Cardiac atrium fibroblast (primary cell): ENCODE results near the genes CLIP2, SPDYE15 and TRIM73.

DNA sequence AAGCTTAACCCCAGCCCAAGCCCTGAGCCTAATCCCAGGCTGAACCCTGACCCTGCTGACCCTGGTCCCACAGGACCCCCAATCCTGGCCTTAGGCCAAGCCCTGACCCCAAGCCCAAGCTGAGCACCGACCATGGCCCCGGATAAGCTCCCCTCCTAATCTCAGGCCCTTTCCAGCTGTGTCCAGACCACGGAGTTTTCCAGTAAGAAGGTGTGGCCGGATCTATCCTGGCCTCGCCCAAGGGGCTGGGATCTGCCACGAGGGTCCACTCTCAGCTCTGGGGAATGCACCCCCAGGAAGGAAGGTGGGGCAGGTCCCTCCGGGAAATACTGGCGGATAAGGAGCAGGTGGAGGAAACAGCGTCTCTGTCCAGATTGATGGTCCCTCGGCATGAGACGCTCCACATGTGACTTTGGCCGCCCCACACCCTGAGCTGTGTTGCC lies 10.3 kb downstream of the ELN start:
- RAMPAGE, long total RNA: no peak

DNA sequence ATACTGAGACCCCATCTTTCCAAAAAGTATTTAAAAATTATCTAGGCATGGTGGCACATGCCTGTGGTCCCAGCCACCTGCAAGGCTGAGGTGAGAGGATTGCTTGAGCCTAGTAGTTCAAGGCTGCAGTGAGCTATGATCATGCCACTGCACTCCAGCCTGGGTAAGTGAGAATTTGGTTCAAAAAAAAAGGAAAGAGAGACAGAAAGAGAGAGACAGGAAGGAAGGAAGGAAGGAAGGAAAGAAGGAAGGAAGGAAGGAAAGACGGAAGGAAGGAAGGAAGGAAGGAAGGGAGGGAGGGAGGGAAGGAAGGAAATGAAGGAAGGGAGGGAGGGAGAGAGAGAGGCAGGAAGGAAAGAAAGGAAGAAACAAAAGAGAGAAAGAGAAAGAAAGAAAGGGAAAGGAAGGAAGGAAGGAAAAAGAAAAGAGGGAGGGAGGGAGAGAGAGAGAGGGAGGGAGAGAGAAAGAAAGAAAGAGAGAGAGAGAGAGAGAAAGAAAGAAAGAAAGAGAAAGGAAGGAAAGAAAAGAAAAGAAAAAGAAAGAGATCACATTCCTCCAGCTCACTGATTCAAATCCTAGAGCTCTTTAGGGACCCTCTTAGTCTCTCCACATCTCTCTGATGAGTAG lies 24.5 kb downstream of the ELN start:
- RAMPAGE, long total RNA: no peak

DNA sequence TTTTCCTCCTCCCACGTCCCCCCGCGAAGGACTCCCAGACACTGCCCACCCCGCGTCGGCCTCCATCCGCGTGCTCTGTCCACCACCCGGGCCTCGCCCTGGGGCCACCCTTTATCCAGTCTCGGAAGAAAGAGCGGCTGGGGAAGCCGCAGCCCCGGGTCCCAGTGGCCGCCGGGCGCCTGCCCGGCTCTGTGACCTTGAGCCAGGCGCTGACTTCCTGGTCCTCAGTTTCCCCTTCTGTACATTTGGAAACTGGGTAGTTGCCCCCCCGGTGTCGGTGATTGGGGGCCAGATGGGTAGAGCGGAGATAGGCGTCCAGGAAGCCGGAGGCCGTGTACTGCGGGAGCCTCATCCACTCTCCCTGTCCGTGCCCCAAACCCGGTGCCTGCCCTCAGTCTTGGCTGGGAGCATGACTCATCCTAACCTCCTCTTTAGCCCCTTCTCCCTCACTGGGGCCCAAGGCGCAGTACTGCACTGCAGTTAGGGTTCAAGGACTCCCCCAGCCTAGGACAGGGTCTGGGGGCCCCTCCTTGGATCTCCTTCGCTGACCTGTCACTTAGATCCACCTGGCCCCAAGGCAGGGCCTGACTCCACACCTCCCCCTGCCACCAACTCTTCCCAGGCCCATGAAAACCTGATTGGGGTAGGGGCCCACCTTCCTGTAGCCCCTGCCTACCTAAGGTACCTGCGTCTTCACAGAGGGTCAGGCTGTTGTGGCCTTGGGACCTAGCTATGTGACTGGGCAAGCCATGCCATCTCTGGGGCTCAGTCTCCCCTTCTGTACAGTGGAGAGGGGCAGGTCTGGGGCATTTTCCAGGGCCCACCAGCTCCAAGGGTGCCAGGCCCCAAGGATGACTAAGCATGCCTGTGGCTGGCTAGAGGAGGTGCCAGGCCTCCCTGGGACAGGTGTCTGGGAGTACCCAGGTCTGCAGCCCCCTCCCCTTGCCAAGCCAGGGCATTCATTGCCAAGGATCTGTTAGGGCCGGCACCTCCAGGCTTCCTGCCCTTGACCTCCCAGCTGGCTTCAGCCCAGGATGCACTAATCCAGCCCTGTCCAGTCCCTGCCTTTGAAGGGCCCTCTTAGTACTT lies 1.0 kb downstream of the LIMK1 start:
- RAMPAGE, long total RNA: no peak

GRCh38 chr7:74097824-74098613 lies 14.4 kb downstream of the LIMK1 start:
- RAMPAGE, long total RNA: no peak

DNA sequence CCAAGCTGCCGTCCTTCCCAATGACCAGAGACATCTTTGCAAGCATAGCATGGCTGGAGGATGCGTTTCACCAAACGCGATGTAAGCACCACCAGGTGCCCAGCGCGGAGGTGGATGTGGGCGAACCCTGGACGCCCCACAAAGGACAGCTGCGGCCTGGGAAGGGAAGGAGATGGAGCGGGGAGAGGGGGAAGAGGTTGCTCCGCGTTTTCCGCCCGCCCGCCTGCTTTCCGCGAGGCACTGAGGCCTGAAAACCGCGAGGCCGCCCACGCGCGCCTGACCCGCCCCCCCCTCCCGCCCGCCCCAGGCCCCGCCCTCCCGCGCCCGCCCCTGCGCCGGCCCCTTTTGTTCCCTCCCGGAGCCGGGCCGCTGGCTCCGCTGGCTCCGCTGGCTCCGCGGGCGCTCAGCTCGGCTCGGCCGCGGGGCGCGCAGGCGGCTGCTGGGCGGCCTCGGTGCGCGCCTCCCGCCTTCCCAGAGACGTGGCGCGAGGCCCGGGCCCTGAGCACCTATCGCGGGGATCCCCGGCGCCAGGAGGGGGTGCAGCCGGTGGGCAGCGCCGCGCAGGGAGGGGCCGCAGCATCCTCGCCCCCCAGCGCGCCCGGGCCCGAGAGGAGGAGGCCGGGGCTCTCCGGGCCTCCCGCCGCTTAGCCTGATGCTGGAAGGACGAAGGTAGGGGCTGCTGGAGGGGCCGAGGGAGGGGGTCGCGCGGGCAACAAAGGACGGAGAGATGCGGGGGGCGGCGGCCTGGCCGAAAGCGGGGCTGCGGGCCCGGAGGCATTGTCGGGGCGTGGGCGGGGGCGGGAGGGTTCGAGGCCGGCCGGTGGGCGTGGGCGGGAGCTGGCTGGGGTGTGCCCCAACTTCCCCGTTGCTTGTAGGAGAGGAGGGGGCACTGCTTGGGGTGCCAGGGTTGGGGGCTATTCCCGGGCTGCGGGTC lies at the start of gene CLIP2:
TSS of gene CLIP2 (plus strand) at position 342 of the 934 bp plus-strand sequence.
- RAMPAGE, long total RNA: no peak

- RAMPAGE, long total RNA: no peak
Measured at GRCh38 chr7:74350683-74351167, 61.5 kb downstream of the CLIP2 start.

DNA sequence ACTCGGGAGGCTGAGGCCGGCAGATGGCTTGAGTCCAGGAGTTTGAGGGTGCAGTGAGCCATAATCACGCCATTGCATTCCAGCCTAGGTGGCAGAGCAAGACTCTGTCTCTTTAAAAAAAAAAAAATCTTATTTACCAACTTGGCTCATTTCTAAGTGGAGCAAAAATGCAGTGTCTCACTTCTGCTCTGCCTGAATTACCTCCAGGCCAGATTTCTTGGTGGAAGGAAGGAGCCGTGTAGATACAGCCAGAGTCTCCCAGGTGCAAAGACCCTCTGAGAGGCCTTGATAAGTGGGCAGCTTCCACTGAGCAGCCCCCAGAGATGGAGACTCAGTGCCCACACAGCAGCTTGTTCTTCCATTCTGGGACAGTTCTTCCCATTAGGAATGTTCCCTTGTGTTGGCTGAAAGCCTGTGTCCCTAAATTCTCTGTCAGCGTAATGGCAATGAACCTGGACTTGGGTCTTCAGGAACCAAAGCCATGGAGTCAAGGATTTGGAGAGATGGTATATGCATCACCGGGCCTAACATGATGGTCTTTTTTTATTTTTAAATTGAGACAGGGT lies 30.1 kb downstream of the GTF2IRD1 start:
- RAMPAGE, long total RNA: no peak

- RAMPAGE, long total RNA: no peak
Measured at GRCh38 chr7:74672414-74672884, 14.9 kb downstream of the GTF2I start.

DNA sequence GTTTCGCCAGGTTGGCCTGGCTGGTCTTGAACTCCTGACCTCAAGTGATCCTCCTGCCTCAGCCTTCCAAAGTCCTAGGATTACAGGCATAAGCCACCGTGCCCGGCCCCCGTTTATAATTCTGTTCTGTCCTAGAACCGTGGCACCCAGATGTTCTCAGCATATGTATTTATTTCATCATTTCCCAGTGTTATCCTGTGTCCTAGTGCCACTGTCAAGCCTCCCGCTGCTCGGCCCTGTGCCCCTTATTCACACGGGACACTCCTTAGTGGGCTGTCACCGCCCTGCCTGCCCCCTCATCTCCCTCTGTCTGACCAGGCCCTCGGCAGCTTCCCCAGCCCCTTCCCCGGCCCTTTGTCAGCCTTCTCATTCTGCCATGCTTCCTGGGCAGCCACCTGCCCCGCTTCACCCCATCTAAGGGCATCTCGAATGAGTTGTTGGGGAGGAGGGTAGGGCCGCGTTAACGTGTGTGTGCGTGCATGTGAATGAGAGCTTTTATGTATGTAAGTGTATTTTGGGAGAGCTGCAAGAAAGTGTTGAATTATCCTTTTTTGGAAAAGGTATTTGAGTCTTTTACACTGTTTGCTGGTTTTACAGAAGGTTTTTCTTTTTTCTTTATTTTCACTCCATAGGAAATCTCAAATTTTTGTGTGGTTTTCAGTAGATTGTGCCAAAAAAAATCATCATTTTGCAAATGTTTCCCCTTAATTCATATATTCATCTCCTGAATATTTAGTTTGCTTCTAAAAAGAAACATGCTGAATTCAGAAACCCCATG lies 49.7 kb downstream of the GTF2I start:
- RAMPAGE, long total RNA: no peak

DNA sequence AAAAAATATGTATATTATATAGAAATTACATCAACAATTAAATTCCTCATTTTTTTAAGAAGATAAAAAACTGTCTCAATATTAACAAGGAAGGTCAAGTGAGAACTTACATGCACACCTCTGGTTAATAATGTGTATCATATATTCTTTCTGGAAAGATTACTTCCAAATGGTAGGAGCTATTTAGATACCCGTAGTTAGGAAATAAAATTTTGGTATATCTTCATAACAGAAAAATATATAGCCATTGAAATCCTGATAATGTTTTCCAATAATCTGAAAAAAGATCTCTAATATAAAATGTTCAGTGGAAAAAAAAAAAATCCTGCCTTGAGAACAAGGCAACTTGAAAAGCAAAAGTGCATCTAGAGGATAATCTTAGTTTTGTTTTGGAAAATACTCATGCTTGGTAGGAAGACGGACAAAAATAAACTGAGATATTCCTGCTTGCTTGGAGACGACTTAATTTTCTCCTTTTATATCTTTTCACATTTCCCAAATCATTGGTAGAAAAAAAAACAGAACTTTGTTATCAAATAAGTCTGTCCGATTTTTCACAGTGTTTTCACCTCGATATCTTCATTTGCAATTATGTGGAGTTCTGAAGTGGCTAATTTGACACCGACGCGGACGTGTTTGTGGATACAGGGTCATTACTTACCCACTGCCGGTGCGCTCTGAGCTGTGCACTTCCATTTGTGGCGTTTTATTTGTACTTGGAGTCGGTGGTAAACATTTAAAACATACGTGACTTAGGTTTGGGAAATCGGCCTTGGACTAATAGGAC lies 52.1 kb upstream of the NCF1 start:
- RAMPAGE, long total RNA: no peak

DNA sequence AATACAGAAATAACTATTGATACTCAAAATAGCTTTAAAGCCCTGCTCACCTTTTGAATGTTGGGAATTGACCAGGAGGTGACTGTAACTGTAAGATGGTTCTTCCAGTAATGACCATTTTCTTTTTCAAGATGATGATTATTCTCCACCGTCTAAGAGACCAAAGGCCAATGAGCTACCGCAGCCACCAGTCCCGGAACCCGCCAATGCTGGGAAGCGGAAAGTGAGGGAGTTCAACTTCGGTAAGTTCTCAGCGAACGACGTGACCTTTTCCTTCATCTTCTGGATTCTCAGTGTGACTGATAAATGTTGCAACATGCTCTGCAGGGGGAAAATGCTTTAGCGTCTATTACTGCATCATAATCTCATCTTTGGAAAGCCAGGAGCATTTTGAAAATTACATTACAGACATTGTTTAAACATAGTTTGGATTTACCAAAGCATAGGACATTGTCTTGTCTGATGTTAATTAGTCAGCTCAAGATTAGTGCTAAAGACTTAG lies 45.1 kb upstream of the NCF1 start:
- RAMPAGE, long total RNA: no peak

GRCh38 chr7:74782864-74783146 lies 9.0 kb downstream of the NCF1 start:
- RAMPAGE, long total RNA: no peak

- RAMPAGE, long total RNA: no peak
Measured at GRCh38 chr7:75335056-75335578, at the start of gene SPDYE15. SPDYE15 (plus strand) TSS chr7:75335343.

DNA sequence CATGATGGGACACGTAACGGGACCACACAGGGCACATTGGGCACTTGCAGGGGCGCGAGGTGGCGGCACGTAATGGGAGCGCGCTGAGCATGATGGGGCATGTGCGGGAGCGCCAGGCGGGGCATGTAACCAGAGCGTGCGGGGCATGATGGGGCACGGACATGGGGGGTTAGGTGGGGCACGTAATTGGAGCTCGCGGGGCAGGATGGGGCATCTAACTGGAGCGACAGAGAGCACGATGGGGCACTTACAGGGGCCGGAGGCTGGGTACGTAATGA lies at the start of gene TRIM73:
TSS of gene TRIM73 (plus strand) at position 86 of the 278 bp plus-strand sequence.
- RAMPAGE, long total RNA: no peak

DNA sequence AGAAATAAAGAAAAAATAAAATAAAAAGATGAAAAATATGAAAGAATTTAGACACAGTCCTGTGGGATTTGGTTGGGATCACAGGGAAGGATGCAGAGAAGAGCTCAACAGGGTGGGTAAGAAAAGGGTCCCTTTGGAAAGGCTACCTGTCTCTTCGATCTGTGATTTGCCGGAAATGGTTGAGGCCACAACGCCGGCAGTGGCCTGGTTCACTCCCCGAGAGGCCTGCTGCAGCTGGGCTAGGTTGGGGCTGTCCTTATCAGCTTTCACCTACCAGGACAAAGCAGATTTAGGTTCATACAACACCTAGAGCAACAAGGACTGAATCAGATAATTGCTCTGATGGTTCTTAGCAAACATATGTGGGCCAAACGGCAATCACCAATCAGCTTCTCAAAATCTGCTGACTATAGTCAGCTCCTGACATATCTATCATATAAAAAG lies 50.6 kb downstream of the SPDYE5 start:
- RAMPAGE, long total RNA: no peak

DNA sequence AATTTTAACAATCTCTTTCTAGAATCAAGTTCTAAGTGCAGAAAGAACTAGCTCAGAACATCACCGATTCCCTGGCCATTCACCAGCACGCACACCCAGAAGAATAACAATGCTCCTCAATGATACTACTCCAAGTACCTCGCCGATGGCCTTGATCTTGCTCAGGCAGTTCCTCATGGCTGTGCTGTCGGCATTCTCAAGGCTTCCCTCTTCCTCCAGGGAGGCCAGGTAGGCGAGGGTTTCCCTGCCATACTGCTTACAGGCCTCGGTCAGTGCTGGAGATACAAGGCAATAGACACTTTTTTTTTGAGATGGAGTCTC lies 61.2 kb downstream of the SPDYE5 start:
- RAMPAGE, long total RNA: no peak

DNA sequence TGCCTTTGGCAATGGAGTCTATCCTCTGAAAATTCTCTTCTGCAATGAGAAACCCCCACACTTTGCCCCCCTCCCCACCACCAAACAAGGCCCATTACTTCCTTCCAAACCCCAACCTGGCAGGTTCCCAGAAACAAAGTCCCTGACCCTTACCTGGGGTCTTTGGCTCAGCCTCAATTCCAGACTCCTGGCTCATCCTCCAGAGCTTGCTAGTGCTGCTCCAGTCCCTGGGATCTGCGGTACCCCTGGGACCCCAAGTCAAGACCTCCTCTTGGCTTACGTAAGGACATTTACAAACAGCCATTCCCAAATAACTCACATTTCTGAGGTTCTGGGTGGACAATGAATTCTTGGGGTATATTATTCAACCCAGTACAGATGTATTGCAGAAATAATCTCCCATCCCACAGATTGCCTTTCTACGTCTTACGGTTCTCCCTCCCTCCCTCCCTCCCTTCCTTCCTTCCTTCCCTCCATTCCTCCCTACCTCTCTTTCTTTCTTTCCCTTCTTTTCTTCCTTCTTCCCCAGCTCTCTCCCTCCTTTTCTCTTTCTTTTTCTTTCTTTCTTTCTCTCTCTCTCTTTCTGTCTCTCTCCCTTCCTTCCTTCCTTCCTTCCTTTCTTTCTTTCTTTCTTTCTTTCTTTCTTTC lies 17.7 kb upstream of the CCL26 start:
- RAMPAGE, long total RNA: no peak

DNA sequence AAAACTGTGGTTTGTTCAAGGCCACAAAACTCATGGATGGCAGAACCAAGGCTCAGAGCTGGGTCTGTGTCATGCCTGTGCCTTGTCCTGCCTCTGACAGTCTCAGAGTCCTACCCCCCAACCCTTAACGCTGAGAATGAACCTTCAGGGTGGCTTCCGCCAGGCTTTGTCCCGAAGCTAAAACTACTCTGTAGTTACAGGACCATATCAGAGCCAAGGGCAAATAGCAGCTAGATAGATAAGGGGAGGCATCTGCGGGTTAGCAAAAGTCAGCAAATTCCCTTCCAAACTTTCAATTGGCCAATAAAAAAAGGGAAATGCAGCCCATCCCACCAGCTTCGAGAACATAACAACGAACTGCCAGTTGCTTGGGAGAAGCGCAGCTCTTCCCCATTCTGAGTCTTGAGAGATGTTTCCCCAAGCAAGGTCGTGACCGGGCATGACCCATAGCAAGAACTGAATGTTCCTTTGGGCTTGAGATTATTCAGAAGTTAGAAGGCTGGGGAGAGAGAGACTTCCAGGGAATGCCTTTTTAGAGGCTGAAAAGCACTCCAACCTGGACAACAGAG lies 17.7 kb downstream of the CCL24 start:
- RAMPAGE, long total RNA: no peak

DNA sequence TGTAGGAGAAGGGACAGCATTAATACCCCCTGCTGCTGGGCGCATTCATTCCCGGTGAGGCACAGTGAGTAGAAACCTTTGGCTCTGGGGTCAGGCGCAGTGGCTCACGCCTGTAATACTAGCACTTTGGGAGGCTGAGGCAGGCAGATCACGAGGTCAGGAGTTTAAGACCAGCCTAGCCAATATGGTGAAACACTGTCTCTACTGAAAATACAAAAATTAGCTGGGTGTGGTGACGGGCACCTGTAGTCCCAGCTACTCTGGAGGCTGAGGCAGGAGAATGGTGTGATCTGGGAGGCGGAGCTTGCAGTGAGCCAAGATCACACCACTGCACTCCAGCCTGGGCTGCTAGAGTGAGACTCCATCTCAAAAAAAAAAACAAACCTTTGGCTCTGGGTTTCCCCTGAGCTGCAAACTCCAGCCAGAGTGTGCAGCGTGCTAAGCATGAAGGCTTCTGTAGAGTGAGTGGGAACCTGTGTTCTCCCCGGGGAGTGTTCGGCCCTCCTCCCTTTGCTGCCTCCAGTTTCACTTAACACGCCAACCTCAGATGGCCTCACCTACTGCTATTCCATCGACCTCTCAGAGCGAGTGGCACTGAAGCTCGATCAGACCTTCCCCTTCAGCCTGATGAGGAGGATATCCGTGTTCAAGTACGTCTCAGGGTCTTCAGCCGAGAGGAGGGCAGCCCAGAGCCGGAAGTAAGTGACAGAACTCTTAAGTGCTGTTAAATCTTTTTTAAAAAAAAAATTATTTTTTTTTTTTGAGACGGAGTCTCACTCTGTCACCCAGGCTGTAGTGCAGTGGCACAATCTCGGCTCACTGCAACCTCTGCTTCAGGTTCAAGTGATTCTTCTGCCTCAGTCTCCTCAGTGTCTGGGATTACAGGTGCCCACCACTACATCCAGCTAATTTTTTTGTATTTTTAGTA lies 4.6 kb downstream of the RHBDD2 start:
- RAMPAGE, long total RNA: no peak

GRCh38 chr7:76005659-76006010 lies 11.2 kb upstream of the TMEM120A start:
- RAMPAGE, long total RNA: no peak